ENCODE measurements around the gene KLF9.

DNA sequence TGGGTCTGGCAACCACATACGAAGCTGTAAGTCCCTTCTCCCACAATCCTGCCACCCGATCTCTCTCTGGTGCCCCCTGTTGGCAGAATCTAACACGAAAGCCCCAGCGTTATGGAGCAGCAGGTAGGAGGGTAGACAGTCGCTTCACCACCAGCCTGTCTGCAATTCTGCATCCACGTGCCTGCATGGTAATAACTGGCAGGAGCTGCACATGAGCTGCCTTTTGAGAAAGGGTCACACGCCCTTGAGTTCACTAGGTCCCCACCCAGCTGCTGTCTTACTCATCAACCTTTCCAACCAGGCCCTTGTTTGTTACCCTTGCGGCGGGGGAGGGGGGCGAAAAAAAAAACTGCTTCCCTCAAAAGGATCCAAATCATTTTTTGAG lies 19.5 kb upstream of the TMEM252 start:
- RRBS = no CpG with 5 or more reads among the region's 10 CpGs

- RRBS = 2% methylated on average over 7 of the region's 28 CpGs
Measured at GRCh38 chr9:68706068-68707034, 1.3 kb downstream of the PIP5K1B start.

DNA sequence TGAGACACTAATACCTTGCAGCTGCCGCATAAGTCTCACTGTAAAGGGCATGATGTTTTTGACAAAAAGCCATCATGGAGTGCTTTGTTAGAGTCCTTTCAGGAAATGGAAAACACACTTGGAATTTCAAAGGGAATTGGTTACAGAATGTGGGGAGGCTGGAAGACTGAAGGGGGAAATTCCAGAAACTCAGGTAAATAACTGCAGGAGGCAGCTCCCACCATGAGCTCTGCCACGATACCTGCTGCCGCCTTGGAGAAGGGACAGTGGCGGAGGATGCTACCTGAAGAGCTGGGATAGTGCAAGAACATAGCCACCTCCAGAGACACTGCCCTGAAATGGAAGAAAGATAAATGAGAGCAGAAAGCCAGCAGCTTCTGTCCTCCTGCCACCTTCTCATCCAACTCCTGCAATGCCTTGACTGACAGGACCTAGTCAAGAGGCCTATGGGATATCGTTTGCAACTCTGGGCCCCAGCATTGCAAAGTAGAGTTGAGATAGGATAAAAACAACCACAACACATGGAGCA lies 66.8 kb downstream of the PRKACG start:
- RRBS = no CpG with 5 or more reads among the region's 5 CpGs

- RRBS = no CpG with 5 or more reads among the region's 11 CpGs
Measured at GRCh38 chr9:68979456-68980331, 34.2 kb downstream of the PRKACG start.

DNA sequence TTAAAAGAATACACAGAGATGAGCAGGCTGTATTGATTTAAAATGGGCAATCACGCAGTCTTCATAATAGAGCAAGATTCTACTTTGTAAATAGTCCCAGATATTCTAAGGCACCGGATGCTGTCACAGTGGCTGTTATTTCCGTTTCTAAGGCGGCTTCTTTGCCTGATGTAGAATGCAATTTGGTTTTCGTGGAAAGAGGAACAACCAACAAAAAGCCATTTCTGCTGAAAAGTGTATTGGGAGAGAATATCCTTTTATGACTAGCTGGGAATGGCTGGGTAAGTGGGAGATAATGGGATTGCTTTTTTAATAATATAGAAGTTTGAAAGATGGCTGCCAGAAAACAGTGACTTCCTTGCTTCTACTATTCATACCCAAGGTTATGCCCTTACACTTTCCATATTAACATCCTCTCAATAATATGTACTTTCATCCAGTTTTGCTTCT lies 17.4 kb downstream of the PRKACG start:
- RRBS = no CpG with 5 or more reads among the region's 5 CpGs

DNA sequence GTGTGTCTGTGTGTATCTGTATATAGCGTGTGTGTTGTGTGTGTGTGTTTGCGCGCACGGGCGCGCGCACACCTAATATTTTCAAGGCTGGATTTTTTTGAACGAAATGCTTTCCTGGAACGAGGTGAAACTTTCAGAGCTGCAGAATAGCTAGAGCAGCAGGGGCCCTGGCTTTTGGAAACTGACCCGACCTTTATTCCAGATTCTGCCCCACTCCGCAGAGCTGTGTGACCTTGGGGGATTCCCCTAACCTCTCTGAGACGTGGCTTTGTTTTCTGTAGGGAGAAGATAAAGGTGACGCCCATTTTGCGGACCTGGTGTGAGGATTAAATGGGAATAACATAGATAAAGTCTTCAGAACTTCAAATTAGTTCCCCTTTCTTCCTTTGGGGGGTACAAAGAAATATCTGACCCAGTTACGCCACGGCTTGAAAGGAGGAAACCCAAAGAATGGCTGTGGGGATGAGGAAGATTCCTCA lies 837 bp downstream of the FXN start:
- RRBS = no CpG with 5 or more reads among the region's 16 CpGs

- RRBS = no CpG with 5 or more reads among the region's 8 CpGs
Measured at GRCh38 chr9:69130159-69130684, 43.9 kb upstream of the TJP2 start.

- RRBS = no CpG with 5 or more reads among the region's 2 CpGs
Measured at GRCh38 chr9:69180751-69181039, 6.6 kb downstream of the TJP2 start.

DNA sequence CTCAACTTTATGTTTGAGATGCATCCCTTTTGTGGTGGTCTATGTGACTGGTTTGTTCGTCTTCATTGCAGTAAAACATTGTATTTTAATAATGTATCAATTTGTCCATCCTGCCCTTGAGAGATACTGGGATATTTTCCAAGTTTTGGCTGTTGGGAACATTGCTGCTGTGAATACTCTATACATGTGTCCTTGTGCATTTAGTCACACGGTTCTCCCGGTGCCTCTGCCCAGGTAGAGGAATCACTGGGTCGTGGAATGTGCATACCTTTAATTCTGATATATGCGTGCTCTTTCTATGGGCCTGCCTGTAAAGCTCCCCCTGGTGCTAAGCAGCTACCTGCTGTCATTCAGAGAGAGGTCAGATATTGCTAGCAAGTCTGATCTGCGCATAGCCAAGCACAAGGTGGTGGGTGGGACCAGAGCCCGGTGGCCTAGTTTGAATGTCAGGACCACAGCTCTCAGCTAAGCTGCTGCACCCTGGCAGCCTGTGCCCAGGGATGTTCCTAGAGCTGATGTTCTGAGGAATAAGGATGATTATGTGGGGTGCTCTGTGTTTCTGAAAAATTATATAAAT lies 33.3 kb downstream of the TJP2 start:
- RRBS = no CpG with 5 or more reads among the region's 7 CpGs

DNA sequence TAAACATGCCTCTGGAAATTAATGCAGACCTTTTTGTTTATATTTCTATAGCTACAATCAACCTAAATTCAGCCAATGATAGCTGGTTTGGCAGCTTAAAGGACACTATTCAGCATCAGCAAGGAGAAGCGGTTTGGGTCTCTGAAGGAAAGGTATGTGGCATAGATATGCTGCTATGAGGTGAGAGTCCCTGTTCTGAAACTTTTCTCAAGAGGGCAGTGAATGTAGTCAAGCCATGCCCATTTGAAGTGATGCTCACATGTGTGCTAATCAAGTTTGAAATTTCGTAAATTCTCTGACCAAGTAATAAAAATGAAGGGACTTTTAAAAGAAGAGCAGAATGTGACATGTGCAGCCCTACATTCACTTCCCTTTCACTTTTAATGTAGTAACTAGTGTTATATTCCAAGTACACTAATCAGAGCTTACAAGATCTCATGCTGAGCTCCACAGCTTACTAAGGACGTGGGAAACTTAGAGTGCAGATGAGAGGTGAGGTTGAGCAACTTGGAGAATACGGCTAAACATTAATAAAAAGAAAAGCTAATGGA lies 72.6 kb downstream of the TJP2 start:
- RRBS = no CpG with 5 or more reads among the region's 4 CpGs

GRCh38 chr9:69249179-69249577 lies 75.1 kb downstream of the TJP2 start:
- RRBS = no CpG with 5 or more reads among the region's 8 CpGs

DNA sequence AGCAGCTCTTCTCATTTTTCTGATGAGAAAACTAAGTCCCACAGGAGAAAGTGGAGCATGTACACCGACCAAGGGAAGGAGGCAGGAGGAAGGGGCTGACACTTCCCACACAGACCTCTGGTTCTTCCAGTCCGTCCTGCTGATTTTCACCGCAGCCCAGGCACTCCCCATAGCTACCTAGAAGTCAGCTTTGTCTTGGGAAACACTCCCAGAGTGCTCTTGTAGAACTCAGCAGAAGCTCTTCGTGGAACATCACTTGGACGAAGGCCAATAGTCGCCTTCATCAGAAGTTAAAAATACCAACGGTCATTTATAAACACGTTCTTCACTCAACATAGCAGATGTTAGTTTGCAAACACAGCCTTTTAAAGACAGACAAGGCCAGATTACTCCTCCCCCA lies 28.9 kb upstream of the ENTREP1 start:
- RRBS = no CpG with 5 or more reads among the region's 8 CpGs

DNA sequence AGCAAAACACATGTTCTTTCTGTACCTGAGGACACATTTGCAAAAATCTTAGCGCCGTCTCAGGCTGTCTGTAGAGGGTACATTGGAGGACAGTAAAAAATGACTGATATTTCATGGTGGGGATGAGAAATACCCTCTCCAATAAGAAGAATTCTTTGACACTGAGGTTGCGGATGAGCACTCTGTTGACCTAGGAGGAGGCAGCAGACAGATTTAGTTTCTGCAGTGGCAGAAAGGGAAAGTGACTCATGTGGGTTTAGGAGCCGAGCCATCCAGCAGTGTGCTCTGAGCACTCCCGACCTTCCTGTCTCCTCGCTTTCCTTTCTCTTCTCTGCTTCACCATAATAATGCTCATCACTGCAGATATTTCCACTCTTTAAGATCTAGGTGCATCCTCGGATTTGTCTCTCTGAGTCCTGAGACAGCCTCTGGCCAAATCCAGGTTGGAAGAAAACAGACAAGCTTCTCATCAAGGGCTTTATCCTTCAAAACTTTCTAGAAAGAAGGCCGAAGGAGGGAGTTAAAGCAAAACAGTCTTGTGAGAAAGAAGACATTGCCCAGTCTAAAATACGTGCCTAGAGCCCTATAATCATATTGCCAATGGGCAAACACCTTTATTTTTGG lies 54.7 kb downstream of the ENTREP1 start:
- RRBS = no CpG with 5 or more reads among the region's 9 CpGs

GRCh38 chr9:69386485-69387274 lies 61.7 kb downstream of the ENTREP1 start:
- RRBS = no CpG with 5 or more reads among the region's 10 CpGs

DNA sequence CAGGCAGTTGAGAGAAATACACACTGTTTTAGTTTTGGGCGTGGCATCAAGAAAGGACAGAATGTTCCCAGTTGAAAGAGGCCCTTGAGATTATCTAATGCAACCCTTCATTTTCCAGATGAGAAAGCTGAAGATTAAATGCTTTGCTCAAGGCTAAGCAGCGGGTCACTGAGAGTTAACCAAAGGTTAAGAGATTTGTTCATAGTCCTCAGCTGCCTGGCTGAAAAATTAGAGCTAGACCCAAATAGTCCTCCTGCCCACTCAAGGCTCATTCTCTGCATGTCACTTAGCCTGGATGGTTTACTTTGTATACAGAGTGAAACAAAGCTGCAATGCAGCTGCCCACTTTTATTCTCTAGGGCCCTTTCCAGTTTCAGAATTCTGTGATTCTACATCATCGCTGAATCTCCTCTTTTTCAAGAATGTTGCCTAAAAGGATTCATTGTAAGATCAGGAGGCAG lies 46.6 kb upstream of the MAMDC2 start:
- RRBS = no CpG with 5 or more reads among the region's 3 CpGs

- RRBS = no CpG with 5 or more reads among the region's 14 CpGs
Measured at GRCh38 chr9:70414246-70414721, at the start of gene KLF9. Gene KLF9, minus strand, starts transcription at chr9:70414657.

GRCh38 chr9:70414722-70414949 lies 179 bp upstream of the KLF9 start:
- RRBS = no CpG with 5 or more reads among the region's 1 CpG

- RRBS = no CpG with 5 or more reads among the region's 3 CpGs
Measured at GRCh38 chr9:70486064-70486526, 71.6 kb upstream of the KLF9 start.

DNA sequence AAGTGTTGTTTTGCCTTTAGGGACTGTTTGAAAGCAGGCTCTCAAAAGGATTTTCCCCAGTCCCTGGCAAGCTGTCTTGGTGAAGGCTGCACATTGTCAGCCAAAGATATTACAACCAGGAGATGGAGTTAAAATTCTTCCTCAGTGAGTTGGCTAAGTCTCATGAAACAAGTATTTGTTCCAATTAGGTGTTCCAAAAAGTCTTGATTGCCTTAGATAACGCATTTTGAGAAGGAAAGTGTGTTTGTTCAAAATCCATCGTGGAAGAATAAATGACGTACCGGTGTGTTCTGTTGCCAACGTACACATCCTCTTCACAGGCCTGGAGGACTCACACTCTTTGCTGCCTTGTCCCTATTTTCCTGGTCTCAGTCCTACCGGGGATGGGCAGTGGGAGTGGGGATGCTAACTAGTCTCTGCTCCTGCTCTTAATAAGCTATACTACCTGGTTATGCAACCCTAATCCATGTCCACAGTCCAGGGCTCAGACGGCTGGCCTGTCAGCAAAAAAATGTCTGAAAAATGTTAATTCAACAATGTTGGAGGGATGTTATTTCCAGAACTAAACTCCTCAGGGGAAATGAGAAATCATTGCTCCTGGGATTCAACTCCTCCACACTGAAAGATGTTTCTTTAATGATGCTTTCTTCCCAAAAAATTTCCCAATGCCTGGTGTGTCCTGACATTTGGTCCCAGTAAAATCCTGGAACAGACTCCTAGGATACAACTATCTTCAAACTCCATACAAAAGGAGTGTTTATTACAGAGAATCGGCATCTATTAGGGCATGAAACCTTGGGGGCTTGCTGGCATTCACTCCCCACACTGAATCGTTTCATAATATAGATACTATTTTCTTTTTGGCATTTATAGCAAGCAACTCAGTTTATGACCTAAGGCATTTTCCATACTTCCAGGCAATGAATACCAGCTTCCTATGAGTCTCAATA lies 175.4 kb upstream of the KLF9 start:
- RRBS = 6% methylated on average over 3 of the region's 9 CpGs

DNA sequence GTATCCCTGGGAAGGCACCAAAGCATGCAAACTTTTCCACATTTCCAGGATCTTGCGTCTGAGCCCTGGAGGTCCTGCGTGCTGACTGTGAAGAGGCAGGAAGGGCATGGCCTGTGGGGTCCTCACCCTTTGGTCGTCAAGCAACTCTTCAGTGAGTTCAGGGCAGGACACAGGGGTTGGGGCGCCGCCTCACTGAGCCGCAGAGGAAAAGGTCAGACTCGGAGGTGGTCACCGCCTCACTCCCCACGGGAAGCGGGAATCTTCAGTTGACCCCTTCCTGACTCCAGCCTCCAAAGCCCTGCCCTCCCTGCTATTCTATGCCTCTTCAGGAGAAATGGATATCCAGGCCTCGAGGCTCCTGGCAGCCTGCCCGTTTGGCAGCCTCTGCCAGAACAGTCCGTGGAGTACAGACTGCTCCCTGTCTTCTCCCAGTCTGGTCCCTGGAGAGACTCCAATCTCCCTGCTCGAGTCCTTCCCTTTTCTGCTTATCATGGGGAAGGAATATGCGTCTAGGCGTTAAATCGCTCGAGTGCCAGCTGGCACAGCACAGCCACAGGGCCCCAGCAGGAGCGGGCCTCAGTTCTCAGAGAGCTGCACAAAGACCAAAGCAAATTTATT lies 187.0 kb upstream of the KLF9 start:
- RRBS = no CpG with 5 or more reads among the region's 19 CpGs